Colonic mucosa (tissue), 1 donor: ENCODE data around the genes THAP5, LRRN3 and GPR85.

DNA sequence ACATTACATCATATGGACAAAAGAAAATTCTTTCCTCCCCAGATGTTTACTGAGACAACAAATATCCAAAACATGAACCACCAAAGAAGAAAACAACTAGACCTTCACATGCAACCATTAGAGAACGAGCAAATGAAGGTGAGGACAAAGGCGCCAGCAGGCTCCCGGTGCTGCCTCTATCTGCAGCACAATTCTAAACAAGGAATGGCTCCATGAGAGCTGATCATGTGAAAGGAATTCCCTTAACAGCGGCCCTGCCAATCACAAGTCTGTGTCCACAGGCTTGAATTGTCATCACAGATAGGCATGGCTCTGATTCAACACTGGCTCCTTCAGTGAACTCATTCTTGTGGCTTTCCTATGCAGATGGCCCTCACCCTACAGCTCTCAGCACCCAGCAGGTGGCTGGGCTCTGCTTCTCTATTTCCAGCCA, 36.3 kb downstream of the LAMB1 start:
- PRO-cap, result no peak

GRCh38 chr7:107974724-107975729, 27.9 kb downstream of the LAMB1 start:
- PRO-cap, result no peak

DNA sequence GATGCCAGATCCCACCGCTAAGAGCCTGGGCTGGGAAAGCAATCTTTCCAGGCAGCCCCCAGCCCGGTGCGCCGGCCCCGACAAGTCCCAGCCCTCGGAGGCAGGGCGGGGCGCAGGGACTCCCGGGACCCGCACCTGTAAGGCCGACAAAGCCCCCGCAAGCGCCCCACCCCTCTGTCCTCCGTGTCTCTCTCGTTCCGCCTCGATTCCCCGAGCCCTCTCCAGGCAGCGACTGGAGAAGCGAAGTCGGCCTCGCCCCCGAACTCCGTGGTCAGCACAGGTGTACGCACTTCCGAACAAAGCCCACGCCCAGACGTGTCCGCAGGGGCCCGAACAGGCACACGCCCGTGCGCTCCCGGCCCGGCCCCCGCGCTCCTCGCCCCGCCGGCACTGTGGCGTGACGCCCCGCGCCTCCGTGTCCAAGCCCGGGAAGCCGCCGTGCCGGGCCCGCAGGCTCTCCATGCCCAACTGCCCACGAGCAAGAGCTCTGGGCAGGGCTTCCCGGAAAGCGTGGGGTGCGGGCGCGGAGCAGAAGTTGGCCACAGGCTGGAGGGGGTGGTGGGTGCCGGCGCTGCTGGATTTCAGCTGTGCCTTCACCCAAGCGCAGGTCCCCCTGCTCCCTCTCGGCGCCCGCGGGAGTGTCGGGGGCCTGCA, 705 bp downstream of the NRCAM start:
- PRO-cap, result no peak

DNA sequence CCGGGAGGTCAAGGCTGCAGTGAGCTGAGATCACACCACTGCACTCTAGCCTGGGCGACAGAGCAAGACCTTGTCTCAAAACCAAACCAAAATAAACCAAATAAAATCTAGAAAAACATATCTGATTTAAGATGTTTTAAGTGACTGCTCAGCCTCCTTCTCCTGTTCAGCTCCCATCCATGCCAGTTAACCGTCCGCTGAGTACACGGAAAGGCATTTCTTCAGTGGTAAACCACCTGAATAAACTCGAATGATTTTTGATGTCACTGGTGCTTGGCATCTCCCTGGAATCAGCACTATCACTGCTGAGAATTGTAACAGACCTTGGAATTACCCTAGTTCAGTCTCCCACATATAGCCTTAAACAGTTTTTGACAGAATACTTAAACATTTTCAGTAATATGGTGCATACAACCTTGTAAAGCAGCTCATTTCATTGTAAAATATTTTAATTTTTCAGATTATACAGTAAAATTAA, 24.1 kb upstream of the NRCAM start:
- PRO-cap, result no peak

GRCh38 chr7:108514067-108515199, 11.5 kb downstream of the PNPLA8 start:
- PRO-cap, result no peak

GRCh38 chr7:108568858-108569733, at the start of gene THAP5:
Gene THAP5 (minus strand): TSS chr7:108569706.
- PRO-cap, result bidirectional peak, plus-strand start at chr7:108569935, minus-strand start at chr7:108569706

DNA sequence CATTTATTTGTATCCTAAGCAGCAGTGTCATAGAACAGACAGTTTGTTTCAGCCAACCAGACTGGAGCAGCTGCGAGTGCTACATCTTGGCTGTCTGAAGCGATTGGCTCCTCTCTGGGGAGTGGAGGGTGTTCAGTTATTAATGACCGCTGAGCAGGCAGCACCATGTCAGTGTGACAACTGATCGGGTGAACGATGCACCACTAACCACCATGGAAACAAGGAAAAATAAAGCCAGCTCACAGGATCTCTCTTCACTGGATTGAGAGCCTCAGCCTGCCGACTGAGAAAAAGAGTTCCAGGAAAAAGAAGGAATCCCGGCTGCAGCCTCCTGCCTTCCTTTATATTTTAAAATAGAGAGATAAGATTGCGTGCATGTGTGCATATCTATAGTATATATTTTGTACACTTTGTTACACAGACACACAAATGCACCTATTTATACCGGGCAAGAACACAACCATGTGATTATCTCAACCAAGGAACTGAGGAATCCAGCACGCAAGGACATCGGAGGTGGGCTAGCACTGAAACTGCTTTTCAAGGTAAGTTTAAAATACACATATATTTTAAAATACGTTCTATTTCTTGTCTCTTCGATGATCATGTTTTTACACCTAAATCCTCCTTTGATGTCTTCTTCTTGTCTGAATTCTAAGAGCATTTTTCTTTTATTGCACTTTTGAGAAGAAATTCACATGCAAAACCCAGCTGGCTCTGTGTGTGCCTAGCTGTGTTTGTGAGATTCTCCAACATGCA, at the start of gene LRRN3:
TSS of gene LRRN3 (plus strand) at position 168 of the 759 bp plus-strand sequence.
- PRO-cap, result unidirectional peak, plus-strand start at position 171 of the sequence

GRCh38 chr7:111392422-111393104, 169.7 kb downstream of the IMMP2L start:
- PRO-cap, result no peak

DNA sequence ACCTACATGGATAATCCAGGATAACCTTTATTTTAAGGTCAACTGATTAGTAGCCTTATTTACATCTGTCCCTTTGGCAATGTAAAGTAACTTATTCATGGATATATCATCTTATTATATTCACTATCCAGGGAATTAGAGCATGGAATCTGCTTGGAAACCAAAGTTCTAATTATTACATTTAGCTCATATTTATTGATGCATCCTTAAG, 85.5 kb downstream of the IMMP2L start:
- PRO-cap, result no peak

DNA sequence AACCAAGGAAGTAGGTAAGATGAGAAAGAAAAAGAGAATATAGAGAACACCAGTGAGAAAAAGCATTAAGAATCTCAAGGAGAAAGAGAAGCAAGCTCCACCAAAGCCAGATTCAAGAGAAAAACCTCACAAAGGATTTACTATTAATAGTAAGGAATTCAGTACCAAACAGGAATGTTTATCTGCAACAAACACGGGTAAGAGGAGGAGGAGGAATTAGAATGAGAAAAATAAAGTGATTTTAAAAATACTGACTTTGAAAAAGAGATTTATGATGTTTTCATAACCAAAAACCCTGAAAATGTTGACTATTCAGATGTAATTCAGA, 311.3 kb upstream of the IMMP2L start:
- PRO-cap, result no peak

- PRO-cap, result no peak
Measured at GRCh38 chr7:112045076-112045686, 161.0 kb downstream of the DOCK4 start.

GRCh38 chr7:112086055-112086801, 120.0 kb downstream of the DOCK4 start:
- PRO-cap, result no peak

DNA sequence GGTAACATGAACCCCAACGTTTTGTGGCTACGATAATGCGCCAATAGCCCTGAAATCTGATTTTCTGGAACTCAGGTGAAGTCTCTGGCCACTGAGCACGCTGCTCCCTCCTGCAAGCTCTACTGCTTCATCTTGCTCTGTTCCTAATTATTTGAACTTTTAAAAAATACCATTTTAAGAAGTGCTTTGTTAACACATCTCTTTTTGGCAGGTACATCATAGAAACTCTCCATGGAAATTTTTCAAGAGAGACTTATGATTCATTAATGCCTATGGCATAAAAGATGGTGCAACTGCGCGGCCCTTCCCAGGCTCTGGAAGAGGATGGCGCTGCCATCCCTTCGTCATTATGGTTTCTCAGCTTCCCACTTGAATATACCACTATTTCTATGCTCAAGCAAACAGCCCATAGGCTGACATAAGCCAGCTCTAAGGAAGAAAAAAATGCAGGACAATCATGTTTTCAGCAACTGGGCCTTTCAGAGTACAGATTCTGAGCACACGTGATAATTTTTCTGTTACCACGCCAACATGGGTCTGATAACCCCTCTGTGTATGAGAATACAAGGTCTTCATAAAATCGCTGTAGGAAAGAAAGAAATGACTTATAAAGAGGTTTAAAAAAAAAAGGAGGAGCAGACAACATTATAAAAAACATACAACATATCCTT, 57.2 kb downstream of the DOCK4 start:
- PRO-cap, result no peak

DNA sequence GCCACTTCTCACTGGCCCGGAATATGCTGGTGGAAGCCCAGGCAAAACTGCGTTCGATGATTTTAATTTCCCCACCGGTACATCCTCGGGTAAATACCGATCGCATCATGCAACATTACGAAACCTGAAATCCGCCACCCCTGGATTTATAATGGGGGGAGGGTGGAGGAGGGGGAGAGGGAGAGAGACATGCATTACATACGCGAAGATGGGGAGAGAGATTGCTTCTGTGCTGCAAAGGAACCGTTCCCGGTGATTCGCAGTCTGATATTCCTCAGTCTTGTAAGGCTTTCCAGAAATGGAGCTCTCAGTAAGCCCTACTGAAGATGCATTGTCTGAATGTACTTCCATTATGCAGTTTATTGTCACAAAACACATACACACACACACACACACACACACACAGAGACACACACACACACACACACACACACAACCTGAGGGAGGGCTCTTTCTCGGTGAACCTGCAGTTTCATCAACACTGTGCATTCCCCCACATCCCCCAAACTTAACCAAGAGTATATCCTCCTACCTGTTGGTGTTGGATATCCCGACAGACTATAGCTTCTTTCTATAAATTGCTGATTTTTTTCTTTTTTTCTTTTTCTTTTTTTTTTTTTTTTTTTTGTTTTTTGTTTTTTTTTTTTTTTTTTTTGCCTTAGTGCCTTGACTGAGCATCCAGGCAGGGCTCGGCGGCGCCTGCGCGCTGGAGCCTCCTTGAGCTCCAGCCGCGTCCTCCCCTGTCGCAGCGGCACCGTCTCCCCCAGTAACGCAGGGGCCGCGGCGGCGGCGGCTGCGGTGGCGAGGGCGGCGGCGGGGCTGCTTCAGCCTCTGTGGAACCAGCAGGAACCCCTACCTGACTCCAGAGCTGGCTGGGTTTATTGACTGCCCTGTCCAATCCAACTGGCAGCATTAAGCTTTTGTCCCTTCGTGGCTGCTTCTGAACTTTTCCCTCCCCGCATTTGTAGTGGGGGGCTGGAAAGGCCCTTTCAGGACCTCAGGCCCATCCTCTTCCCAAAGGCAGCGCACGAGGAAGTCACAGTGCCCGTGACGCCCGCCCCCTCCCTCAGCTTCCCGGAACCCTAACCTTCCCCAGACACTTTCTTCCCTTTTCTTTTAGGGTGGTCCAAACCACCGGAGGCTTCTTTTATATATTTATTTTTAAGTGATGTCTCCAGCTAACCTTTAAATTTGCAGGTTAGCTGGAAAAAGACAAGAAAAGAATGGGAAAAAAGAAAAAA, at the start of gene GPR85:
TSS of gene GPR85 (minus strand) at position 1,038 of the 1,241 bp plus-strand sequence.
- PRO-cap, result bidirectional peak, plus-strand start at position 766 of the sequence, minus-strand start at position 737 of the sequence

DNA sequence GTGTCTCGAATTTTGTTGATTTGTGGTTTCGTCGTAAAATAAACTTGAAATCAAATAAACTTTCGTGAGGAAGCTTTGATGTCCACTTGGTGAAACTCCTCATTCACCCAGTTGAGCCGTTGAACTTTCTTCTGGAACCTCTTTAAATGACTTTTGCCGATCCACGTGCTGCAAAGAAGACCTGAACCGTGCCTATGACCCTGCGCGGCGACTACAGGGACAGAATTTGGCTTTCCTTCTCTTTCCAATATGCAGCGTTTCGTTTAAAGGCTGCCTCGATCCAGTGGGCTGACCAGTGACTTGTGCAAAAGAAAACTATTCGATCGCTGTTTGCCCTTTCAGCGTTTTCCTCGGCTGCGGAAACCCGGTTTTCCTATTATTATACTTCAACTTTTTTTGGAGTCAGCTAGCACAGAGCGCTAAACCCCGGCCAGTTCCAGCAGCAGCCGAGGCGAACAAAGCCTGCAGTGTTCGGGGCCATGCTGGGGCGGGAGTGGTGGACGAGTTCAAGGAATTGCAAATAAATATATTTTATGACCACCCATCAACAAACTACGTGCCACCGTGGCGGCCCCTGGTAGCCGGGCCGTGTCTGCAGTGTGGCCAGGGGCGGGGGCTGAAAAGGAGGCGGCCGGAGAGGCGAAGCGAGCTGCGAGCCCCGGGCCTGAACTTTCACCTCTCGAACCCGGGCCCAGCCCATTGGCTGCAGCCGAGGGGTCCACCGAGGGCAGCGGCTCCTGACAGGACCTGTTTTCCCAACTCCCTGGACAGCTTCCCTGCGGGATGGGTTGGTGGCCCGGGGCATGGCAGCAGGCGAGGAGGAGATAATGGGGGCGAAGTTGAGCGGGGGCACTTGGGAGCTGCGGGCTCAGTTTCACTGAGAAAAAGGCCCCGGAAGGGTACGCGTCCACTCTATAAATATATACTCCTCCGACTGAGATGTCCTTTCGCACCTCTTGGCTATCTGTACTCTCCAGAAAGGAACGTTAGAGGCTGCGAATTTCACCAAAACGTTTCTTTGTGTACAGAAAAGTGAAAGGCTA, 164.3 kb upstream of the PPP1R3A start:
- PRO-cap, result bidirectional peak, plus-strand start at position 699 of the sequence, minus-strand start at position 495 of the sequence

DNA sequence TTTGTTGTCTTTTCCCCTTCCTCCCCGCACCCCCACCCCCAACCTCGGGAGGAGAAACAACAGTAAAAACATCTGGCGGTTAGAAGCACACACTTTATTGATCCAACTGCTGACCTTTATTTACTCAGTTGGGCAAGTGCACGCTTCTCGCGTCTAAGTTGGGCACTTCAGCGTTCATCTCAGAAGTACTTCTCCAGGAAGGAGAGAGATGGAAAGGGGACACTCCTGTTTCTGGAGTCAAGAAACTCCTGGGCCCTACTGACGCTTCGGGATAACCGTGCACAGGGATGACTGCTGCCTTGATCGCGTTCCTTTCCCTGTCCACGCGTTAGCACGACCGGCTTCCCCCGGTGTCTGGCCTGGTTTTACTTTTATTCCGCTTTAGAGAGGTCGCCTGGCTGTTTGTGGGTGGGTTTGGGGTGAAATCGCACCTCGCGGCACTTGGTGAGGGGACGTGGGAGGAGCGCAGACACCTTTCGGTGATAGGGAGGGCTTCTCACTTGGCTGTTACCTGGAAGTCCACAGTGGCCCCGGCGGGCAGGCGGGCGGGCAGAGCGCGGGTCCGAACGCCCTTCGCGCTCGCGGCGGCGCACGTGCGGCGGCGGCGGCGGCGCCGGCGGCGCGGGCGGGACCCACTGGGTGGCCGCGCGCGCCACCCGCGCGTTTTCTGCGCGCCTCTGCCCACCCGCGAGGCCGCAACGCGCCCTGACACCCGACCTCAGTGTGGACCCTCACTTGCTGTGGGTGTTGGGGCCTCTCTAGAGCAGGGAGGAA, 168.4 kb upstream of the PPP1R3A start:
- PRO-cap, result bidirectional peak, plus-strand start at position 196 of the sequence, minus-strand start at position 181 of the sequence; bidirectional peak, plus-strand start at position 524 of the sequence, minus-strand start at position 356 of the sequence

GRCh38 chr7:114434839-114435522, 20.4 kb downstream of the FOXP2 start:
- PRO-cap, result no peak

DNA sequence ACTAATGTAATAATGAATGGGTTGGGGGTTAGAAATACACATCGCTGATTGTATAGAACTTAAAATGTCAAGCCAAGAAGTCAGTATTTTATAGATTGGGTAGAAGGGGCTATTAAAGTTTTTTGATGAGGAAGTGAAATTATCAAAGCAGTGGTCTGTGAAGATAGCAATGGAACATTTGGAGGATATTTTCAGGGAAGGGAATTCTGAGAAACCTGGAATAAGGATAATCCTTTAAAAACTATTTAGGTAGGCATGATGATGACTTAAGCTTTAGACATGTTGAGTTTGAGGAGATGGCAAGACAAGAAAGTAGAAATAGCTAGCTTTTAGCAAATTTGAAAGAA, 126.2 kb downstream of the FOXP2 start:
- PRO-cap, result no peak

- PRO-cap, result no peak
Measured at GRCh38 chr7:114737416-114737724, 184.5 kb upstream of the MDFIC start.

- PRO-cap, result bidirectional peak, plus-strand start at chr7:114922476, minus-strand start at chr7:114922470; bidirectional peak, plus-strand start at chr7:114922925, minus-strand start at chr7:114922779
Measured at GRCh38 chr7:114922433-114923124, 685 bp downstream of the MDFIC start.